Adrenal gland (tissue), 7 donors: ENCODE measurements around the gene VAMP2.

DNA sequence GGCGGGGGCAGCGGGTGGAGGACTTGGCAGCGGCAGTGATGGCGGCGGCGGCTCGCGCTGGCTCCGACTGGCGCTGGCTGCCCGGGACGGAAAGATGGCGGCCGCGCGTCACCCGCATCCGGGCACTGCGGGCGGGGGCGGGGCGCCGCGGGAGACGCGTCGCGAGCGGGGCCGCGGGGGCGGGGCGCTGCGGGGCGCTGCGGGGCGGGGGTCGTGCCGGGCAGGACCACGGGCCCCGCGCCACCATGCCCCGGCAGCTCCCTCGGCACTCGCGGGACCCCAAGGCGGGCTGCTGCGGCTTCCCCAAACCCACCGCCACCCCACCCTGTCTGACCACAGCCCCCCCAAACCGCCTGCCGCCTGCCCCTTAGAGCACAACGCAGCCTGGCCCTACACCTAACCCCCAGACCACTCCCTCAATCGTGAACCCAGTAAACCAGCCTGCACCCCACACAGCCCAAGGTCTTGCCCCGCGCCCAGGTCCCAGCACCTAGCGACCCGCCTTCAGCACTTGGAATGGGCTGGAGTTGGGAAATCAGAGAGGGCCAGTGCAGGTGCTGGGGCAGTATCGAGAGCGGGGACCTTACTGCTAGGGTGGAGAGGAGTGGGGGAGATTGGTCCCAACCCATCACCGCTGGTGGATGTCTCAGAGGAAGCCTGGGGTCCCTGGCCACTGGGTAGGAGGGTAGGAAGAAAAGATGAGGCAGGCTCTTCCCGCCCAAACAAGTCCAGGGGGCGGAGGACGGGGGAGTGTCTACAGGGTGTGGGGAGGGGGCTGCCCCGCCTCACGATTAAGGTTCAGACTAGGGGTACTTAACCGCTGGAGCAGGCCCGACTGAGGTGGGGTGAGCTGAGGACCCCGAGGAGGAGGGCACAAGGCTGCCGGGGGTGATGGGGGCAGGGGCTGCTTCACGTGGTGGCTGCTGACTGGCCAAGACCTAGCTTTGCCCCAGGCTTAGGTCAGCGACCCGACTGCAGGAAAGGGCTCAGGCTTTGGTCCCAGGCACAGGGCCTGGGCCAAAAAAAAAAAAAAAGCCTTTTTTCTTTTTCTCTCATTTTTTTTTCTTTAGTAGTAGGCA lies at the start of gene VAMP2:
TSS of gene VAMP2 (minus strand) at position 69 of the 1,079 bp plus-strand sequence.
- PRO-cap, 3 experiments: peak in 3 of 3 experiments; most common plus-strand start position 125 of the sequence (in 3); most common minus-strand start position 518 of the sequence (in 3)
- RAMPAGE, long total RNA, 4 experiments: start-site peak on the minus strand in 4 of 4 experiments, centred at positions 59 to 74 of the sequence, 54 to 1,487 reads per replicate
- RRBS: 2% methylated on average over 21 of the region's 72 CpGs

DNA sequence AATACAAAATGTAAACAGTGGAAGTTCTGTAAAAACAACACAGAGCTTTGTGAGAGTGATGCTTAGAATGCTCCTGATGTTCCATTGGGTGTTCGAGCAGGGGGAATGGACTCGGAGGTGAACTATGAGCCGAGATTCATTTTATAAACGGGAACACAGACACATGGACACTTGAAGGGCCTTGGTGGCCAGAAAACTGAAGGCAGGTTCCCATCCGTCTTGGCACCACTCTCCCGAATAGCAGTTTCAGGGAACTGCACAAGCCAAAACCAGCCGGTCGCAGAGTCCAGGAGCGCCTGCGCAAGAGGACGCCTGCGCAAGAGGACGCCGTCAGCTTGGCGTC lies 302 bp upstream of the NDEL1 start:
- PRO-cap, 3 experiments: peak in 3 of 3 experiments; most common minus-strand start position 239 of the sequence (in 3)
- RAMPAGE, long total RNA, 4 experiments: no peak in any of the 4 experiments
- RRBS: under 1% methylated on average over 7 of the region's 15 CpGs

DNA sequence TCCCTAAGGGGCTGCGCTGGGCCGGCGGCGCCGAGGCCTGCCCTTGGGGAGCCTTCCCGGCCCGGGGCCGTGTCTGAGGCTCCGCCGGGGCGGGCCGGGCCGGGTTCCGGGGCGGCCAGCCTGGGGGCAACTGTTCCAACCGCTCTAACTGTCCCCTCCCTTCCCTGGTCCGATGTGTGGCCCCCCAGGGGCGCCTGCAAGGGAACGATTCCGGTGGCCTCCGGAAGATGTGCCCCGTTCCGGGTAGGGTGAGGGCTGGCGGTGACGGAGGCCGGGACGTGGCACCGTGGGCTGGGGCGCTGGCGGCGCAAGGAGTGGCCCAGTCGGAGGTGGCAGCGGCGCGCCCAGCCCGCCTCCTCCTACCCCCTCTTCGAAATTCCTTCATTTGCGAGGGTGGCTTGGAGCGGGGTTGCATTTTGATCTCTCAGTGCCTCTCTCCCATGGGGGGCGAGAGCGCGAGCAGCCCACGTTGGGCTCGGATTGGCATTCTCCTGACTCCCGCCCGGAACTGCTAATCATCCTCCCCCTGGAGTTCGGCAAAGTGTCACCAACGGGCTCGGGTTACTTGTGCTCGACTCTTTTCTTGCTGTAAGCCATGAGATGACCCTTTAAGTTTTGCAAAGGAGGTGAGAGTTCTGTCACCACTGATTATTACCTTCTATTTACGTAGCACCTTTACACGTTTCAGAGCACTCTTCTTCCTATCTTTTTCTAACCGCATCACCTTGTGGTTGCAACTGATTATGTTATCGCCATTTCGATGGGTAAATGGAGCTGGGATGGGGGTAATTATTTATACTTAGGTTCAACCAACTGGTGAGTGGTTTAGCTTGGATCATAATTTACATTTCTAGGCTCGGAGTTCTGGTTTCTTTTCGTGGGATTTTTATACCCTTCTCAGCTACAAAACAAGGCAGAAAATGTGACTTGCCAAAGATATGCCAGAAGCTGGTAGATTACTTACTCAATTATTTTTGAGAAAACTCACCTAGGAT lies 682 bp downstream of the NDEL1 start:
- PRO-cap, 3 experiments: peak in 3 of 3 experiments; most common plus-strand start position 322 of the sequence (in 3); most common minus-strand start position 490 of the sequence (in 3)
- RAMPAGE, long total RNA, 4 experiments: no peak in any of the 4 experiments
- RRBS: under 1% methylated on average over 12 of the region's 57 CpGs

GRCh38 chr17:8476340-8477493 lies 41.0 kb downstream of the NDEL1 start:
- PRO-cap, 3 experiments: peak in 2 of 3 experiments; most common plus-strand start chr17:8476500 (in 1)
- RAMPAGE, long total RNA, 4 experiments: no peak in any of the 4 experiments
- RRBS: no CpG with 5 or more reads among the region's 39 CpGs

GRCh38 chr17:8479678-8480148 lies 44.0 kb downstream of the NDEL1 start:
- PRO-cap, 3 experiments: peak in 1 of 3 experiments; most common minus-strand start chr17:8479970 (in 1)
- RAMPAGE, long total RNA, 4 experiments: no peak in any of the 4 experiments
- RRBS: no CpG with 5 or more reads among the region's 10 CpGs

DNA sequence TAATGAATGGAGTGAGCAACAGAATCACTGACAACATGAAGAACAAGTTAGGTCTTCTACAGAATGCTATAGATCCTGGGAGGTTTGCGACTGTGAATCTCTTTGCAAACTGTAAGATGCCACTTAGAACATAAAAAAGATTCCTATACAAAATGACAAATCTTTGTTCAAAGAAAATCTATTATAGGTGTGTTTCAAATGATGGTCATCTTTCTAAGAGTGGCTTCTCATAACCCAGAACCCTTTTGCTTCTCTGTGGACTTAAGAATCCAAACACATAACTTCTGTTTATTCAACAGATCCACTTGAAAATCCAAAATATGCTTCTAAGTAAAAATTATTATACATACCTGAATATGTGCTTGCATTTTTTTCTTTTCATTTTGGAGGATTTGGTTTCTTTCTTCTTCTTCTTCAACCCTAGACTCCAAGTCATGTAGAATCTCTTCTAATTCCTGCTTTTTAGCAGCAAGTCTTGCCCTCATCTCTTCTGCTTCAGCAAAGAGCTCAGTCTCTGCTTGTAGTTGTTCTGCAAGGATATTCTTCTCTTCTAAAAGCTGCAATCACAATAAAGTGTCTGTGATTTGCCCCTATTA lies 76.5 kb downstream of the NDEL1 start:
- PRO-cap, 3 experiments: no peak in any of the 3 experiments
- RAMPAGE, long total RNA, 4 experiments: start-site peak on the minus strand in 1 of 4 experiments, centred at position 419 of the sequence, 11 reads per replicate
- RRBS: no CpG with 5 or more reads among the region's 1 CpG

GRCh38 chr17:8674799-8675466 lies 44.4 kb upstream of the MYH10 start:
- PRO-cap, 3 experiments: no peak in any of the 3 experiments
- RAMPAGE, long total RNA, 4 experiments: no peak in any of the 4 experiments
- RRBS: 14% methylated on average over 3 of the region's 16 CpGs

DNA sequence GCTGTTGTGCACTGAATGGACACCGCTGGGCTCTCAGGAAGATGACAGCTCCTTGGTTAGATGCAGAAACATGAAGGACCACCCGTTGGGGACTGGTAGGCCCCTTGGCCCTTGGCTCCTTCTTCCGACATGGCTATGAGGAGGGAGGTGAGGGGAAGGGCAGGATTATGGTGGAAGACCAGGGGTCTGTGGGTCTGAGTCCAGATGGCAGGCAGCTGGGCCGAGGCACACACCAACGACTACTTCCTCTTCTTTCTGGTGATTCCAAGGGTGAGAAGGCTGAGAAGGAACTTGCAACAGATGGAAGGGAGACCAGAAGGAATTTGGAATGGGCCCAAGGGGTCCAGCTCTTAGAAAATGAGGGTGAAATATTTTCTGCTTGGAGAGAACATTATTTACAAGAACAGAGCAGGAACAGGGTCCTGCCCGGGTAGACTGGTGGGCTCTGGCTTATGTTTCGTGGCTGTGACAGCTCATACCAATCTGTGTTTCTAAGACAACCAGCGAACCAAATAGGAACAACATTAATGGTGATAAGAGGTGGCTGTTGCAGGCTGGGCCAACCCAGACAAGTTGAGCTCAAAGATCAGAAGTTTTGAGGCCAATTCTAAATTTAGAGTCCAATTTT lies 36.7 kb downstream of the CCDC42 start:
- PRO-cap, 3 experiments: no peak in any of the 3 experiments
- RAMPAGE, long total RNA, 4 experiments: no peak in any of the 4 experiments
- RRBS: no CpG with 5 or more reads among the region's 8 CpGs

DNA sequence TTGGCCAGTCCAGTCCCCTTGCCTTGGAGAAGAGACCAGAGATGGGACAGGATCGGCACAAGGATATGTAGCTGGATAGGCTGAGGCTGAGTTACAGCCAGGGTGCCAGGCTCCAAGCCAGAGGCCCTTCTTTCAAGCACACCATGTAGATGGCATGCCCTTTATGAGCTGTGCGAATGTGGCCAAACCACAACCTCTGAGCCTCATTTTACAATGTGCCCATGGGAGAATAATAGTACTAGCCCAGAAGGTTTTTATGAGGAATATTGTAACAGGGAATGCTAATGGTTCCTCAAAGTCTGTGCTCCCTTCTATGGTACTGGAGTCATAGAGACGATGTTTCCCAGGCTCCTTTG lies 21.8 kb upstream of the PIK3R6 start:
- PRO-cap, 3 experiments: no peak in any of the 3 experiments
- RAMPAGE, long total RNA, 4 experiments: no peak in any of the 4 experiments
- RRBS: no CpG with 5 or more reads among the region's 3 CpGs

DNA sequence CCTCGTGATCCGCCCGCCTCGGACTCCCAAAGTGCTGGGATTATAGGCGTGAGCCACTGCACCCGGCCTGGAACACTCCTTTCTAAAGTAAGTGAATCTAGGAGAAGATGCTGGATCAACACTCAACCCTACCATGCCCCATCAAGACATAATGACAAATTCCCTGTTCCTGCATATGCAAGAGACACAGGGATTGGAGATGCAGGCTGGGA lies 42.0 kb upstream of the PIK3R6 start:
- PRO-cap, 3 experiments: no peak in any of the 3 experiments
- RAMPAGE, long total RNA, 4 experiments: no peak in any of the 4 experiments
- RRBS: no CpG with 5 or more reads among the region's 6 CpGs

DNA sequence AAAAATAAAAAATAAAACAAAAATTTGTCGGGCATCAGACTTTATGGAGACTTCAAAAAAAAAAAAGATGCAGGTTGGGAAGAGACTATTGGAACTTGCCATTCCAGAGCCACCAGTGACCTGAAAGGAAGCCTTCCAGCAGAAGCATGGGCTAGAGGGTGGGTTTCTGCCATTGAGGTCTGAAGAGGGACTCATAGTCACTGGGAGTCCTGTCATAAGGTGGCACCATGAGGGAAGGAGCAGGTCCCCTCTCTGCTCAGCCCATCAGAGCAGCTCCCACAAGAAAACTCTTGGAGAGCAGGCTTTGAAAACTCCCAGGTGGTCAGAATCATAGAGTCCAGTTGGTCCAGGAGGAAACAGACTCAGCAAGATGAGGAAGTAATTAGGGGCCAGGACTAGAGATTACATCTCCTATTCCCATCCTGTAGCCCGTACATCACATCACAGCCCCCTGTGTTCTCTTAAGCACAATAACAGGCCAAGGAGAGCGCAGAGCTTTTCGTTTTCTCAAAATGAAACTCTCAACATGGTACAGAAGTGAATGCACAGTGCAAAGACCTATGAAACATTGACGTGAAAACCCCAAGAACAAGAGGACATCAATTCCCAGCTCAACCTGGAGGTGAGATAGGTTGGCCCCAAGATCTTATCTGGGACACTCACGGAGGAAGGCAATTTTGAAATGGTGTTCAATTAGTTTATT lies 9.2 kb downstream of the PIK3R5 start:
- PRO-cap, 3 experiments: no peak in any of the 3 experiments
- RAMPAGE, long total RNA, 4 experiments: no peak in any of the 4 experiments
- RRBS: no CpG with 5 or more reads among the region's 6 CpGs

- PRO-cap, 3 experiments: no peak in any of the 3 experiments
- RAMPAGE, long total RNA, 4 experiments: no peak in any of the 4 experiments
- RRBS: 37% methylated on average over 38 of the region's 88 CpGs
Measured at GRCh38 chr17:9023047-9023757, 1.9 kb downstream of the NTN1 start.

DNA sequence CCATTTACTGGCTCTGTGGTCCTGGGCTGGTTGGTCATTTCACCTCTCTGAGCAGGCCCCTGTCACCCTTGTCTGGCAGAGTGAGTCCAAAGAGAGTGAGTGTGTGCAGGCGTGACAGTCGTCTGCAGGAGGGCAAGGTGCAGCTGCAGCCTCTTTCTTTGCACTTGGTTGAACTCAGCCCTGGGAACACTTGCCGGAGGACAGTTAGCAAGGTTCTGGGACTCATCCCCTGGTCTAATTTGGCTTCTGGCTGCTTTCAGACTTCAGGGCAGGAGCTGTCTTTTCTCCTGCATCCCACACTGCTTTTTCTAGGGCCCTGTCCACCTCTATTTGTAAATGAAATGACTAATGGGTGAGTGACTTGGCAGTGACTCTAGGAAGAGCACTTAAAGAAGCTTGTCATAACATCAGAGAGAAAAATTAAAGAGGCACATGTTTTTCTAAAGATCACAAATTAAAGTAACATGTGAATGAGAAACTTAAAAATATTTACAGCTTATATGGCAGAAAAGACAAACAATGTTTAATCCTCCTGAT lies 137.4 kb downstream of the NTN1 start:
- PRO-cap, 3 experiments: no peak in any of the 3 experiments
- RAMPAGE, long total RNA, 4 experiments: no peak in any of the 4 experiments
- RRBS: no CpG with 5 or more reads among the region's 3 CpGs

DNA sequence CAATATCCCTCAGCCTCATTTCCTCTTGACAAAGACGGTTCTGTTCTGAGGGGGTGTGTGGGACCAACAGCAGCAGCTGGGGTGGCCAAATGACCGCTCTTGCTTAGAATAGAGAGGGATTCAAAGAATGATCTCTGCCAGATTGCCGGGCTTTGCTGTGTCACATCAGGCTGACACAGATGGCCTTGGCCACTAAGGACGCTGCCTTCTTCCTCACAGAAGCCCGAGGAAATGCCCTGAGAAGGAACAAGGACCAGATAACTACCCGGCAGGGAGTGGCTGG lies 250.7 kb downstream of the NTN1 start:
- PRO-cap, 3 experiments: no peak in any of the 3 experiments
- RAMPAGE, long total RNA, 4 experiments: no peak in any of the 4 experiments
- RRBS: 57% methylated on average over 1 of the region's 6 CpGs

GRCh38 chr17:9273502-9273784 lies 252.1 kb downstream of the NTN1 start:
- PRO-cap, 3 experiments: no peak in any of the 3 experiments
- RAMPAGE, long total RNA, 4 experiments: no peak in any of the 4 experiments
- RRBS: no CpG with 5 or more reads among the region's 10 CpGs

DNA sequence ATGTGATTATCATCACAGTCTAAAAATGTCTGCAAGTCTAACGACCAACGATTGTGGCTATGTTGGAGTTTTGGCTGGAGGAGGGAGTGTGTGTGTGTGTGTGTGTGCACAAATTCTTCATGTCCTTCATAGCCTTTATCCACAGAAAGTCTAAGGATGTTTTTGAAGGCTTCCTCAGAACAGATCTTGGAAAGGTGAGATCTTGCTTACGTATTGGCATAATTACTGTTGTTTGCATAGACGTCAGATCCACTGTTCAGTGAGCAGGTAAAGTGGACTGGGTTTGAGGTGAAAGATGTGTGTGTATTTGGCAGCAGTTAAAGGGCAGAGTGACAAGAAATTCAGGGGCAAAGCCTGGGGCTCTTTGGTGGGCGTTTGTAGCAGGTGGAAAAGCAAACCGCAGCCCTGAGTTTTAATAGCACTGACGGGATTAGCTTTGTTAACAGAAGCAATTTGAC lies 25.9 kb downstream of the USP43 start:
- PRO-cap, 3 experiments: no peak in any of the 3 experiments
- RAMPAGE, long total RNA, 4 experiments: no peak in any of the 4 experiments
- RRBS: no CpG with 5 or more reads among the region's 7 CpGs

- PRO-cap, 3 experiments: no peak in any of the 3 experiments
- RAMPAGE, long total RNA, 4 experiments: no peak in any of the 4 experiments
- RRBS: no CpG with 5 or more reads among the region's 16 CpGs
Measured at GRCh38 chr17:9926392-9926933, 21.4 kb upstream of the RCVRN start.

GRCh38 chr17:10013385-10013810 lies 108.3 kb upstream of the RCVRN start:
- PRO-cap, 3 experiments: no peak in any of the 3 experiments
- RAMPAGE, long total RNA, 4 experiments: no peak in any of the 4 experiments
- RRBS: no CpG with 5 or more reads among the region's 5 CpGs

DNA sequence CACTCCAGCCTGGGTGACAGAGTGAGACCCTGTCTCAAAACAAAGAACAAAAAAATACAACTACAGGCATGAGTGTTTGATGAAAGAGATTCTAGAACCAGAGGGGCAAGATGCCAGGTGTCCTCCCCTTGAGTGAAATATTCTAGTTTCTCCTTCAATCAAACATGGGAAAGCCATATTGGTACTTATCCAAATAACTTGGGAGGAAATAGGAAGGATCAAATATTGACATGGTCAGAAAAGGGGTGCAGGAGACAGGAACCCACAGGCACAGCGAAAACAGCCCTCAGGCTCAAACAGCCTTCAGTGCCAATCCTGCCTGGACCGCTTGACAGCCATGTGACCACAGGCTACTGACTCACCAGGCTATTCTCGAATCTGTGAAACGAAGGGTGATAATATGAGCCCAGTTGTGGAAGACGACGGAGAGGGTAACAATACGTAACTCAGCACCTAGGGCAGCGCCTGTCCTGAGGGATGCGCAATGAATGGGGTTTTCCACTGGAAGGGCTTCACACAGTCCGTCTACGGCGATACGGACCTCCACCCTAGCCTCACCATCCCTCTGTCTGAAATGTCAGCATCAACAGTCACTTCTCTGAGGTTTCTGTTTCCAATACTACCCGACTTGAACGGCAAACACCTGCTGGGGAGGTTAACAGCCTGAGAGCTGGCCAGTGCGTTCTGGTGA lies 117.3 kb upstream of the RCVRN start:
- PRO-cap, 3 experiments: no peak in any of the 3 experiments
- RAMPAGE, long total RNA, 4 experiments: no peak in any of the 4 experiments
- RRBS: no CpG with 5 or more reads among the region's 16 CpGs

GRCh38 chr17:10105347-10105586 lies 93.1 kb downstream of the GAS7 start:
- PRO-cap, 3 experiments: no peak in any of the 3 experiments
- RAMPAGE, long total RNA, 4 experiments: no peak in any of the 4 experiments
- RRBS: no CpG with 5 or more reads among the region's 1 CpG